ENCODE results near the gene ALDH1L2.

DNA sequence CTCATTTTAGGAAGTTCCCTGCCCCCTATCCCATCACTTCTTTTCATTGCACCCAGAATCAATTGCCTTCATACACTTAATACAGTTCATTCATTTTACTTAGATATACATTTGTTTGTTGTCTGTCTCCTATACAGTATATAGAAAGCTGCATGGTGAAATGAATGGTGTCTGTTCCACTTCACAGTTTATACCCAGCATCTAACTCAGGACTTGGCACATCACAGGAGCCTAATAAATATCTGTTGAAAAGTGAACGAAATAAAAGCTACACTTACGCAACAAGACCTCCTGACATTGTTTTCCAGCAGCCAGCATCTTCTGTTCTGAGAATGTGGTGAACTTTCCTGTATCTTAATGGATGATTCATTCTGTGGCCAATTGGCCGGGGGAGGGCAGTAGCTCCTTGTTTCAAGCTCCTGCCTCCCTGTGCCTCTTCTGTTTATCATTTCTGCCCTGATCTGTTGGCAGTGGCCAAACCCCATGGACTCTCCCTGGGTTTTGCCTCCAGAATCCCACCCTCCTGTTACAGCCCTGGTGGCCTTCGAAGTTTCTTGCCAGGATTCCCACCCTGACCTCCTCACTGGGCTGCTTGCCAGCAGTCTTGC is 38.1 kb upstream of the TXNRD1 start:
- RAMPAGE, long total RNA: no peak
- RRBS: no CpG with 5 or more reads among the region's 4 CpGs

DNA sequence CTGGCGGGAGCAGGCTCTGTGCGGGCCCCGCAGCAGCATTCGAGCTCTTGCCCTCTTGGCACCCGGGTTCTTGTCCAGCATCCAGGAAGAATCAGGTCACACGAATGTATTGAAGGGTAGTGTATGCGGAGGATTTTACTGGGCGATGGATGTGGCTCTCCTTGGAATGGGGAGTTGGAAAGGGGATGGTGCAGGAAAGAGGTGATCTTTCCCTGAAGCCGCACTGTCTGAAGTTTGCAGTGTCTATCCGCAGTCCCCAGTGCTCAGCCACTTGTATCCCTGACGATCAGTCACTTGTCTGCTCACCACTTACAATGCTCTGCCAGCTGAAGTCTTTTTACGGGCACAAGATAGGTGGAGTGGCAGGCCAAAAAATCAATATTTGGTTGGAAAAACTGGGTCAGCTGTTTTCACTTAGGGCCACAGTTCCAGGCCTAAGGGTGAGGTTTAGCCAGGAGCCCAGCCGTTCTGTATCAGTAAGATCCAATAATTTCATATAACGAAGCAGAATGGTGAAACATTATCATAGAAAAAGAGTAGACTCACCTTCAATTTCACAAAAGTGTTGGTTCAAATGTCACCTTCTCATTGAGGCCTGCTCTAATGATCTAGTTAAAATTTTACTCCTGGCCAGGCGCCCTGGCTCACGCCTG is 27.8 kb upstream of the TXNRD1 start:
- RAMPAGE, long total RNA: no peak
- RRBS: 35% methylated on average over 2 of the region's 16 CpGs

GRCh38 chr12:104318557-104319081 is 15.1 kb downstream of the EID3 start:
- RAMPAGE, long total RNA: no peak
- RRBS: no CpG with 5 or more reads among the region's 5 CpGs

DNA sequence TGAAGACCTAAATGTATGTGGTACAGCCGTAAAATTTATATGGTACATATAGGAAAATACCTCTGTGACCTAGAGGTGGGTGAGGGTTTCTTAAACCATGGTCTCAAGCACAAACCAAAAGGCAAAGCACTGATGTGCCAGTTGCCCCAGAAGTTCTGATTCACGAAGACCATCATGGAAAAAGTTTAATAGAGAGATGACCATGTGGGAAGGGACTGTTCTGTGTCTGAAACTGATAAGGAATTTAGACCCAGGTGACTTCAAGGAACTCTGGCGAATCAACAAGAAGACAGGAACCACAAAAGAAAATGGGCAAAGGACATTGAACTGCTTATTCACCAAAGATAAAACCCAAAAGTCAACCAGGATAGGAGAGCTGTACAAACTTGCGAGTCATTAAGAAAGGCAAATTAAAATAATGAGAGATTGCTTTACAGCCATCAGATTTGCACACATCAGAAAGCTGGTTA is 55.3 kb downstream of the EID3 start:
- RAMPAGE, long total RNA: no peak
- RRBS: no CpG with 5 or more reads among the region's 4 CpGs

DNA sequence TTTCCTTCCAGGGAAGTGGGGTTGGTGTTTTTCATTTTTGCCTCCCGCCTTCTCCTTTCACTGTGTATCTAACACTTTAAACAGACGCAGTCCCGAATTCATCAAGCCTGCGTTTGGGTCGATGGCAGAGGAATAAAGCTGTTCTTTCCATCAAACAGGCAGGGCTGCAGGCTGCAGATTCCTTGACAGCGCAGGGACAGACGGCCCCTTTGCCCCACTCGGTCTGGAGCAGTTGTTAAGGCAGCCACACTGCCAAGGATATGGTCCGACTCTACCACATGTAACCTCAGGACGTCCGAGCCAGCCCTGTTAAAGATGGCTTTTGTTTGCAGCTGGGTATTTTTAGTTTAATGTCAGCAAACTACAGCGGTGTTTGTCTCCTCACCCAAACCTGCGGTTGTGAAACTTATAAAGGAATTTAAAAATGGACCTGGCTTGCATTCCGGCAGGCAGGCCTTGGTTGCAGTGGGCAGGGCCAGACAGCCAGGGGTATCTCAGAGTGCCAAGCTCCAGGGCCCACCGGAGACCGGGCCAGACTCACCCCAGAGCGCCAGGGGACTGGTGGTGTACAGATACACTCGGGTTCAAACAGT is 2.1 kb downstream of the CHST11 start:
- RAMPAGE, long total RNA: no peak
- RRBS: 15% methylated on average over 5 of the region's 18 CpGs

DNA sequence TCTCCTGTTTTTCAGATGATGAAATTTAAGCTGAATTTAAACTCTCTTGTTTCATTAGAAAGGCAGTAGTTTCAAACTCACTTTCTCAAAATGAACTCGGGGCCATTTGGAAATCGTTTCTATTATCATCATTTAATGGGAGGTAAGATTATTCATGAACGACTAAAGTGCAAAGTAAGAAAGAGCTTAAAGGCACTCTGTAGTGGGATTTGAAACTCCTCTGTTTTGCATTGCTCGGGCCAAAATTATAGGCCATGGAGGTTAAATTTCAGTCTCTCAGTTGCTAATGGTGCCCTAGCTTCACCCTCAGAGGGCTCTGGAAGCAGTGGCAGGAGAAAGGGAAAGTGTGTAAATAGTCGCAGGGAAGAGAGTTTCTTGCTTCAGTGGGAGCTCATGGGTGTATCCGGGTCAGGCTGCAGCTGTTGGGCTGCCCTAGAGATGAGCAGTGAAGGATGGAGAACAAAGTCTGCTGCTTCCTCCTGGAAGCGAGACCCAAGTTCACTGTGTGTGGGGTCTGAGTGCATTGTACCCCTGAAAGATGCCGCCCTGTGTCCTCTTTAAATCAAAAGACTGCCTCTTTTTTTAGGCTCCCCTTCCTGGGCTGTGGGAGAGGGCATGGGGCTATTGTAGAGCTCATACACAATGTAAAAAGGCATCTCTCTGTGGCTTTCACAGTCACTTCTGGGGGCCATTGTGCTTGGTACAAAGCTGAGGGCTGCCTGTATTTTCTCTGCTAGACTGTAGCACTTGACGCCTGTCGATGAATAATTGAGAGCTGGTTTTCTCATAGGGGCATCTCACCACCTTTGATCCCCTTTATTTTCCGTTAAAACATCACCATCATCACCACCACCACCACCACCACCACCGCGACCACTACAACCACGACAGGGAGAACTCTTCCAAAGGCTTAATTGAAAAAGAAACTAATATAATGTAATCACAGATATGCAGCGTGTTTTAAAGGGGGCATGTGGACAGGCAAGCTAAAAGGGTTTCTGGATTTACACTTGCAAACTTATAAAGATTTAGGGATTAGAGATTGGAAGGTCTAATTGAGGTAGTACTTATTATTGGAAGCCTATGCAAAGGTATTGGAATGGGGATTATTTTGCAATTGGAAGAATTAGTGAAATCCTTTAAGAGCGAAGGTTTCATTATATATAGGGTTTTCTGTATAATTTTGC is 16.7 kb downstream of the CHST11 start:
- RAMPAGE, long total RNA: no peak
- RRBS: no CpG with 5 or more reads among the region's 16 CpGs

DNA sequence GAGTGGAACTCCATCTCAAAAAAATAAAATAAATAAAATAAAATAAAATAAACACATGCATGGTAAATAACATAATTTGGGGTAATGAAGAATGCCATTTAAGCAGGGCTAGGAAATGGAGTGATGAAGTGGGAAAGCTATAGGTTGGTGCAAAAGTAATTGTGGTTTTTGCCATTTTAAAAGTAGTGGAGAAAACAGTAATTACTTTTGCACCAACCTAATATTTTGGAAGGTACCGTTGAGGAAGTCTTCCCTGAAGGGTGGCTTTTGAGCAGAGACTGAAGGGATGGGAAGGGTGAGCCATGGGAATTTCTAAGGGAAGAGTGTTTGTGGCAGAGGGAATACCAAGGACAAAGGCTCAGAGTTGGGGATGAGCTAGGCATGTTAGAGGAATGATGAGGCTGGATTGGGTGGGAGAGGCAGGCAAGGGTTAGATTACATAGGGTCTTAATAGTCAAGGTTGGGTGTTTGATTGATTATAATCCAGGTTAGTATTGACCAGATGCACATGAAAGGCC is 103.0 kb downstream of the CHST11 start:
- RAMPAGE, long total RNA: no peak
- RRBS: no CpG with 5 or more reads among the region's 1 CpG

DNA sequence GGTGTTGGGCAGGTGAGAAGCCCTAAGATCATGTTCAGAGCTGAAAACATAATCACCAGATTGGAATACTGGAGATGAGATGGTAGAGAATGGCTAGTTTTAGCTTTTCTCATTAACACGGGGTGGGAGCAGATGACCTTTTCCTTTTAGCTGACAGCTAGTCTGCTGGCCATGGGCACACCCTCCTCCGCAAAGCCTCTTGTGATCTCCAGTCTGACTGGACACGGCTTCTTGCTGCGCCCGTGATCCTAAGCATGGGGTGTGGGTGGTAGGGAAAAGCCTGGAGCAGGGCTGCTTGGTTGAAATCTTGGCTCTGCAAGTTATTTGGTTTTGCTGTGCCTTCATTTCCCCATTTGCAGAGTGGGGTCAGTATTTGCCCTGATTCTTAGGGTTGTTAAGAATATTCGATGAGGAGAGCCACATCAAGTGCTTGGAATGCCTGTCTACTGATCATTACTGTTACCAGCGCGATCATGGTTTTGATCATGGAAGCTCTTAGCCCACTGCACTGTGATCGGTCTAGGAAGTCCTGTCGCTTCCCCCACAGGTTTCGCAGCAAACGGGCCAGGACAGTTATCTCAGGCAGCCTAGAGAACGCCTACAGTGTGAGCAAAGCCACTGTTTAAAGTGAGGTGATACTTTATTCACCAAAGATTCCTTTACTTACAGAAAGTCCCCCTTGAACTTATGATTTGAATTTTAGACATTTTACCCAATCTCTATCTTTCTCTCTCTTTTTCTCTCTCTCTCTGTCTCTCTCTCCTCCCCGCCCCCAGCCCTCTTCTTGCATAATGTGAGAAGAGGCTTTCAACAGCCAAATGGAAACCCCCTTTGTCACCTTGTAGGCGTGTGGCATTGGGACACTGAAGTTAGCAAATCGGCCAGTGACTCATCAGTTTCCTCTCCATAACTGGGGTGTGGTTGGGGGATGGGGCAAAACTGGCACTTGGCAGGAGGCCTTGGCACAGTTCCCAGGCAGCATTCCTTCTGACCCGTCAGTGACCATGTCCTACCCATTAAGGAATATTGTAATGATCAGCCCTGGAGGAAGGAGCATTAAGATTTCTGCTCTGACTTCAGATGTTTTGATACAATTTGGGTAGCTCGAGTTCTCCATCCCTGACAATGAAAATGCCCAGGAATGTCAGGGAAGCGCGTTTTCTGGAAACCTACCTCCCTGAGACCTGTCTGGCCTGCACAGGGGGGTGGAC is 214.7 kb downstream of the CHST11 start:
- RAMPAGE, long total RNA: no peak
- RRBS: no CpG with 5 or more reads among the region's 20 CpGs

DNA sequence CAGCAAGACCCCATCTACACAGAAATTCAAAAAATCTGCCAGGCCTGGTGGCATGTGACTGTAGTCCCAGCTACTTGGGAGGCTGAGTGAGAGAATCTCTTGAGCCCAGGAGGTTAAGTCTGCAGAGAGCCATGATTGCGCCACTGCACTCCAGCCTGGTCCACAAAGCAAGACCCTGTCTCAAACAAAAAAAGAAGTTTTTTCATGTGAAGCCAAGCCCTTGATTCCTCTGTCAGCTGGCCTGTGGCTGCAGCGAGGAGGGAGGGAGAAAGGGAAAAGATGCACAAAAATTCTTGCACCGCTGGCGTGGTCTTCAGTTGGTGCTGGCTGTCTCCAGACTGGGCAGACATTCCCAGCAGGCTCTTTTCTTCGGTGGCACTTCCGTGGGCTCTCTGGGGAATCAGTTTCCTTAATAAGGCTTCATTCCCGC is 248.1 kb downstream of the SLC41A2 start:
- RAMPAGE, long total RNA: no peak
- RRBS: no CpG with 5 or more reads among the region's 7 CpGs

DNA sequence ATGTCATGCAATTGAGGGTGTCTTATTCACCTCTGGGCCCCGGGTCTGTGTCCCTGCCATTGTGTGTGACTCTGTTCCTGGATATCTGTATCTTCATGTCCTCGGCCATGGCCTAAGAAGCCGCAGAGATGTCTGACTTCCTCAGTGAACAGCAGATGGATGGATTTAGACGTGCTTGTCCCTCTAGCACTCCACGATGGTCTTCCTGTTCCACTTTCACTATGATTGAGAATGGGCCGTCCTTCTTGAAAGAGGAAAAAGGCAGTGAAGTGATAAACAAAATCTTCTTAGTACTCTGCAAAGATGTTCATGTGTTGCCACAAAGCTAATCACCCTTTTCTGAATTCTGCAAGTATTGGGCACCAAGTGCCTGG is 217.4 kb downstream of the SLC41A2 start:
- RAMPAGE, long total RNA: no peak
- RRBS: no CpG with 5 or more reads among the region's 6 CpGs

DNA sequence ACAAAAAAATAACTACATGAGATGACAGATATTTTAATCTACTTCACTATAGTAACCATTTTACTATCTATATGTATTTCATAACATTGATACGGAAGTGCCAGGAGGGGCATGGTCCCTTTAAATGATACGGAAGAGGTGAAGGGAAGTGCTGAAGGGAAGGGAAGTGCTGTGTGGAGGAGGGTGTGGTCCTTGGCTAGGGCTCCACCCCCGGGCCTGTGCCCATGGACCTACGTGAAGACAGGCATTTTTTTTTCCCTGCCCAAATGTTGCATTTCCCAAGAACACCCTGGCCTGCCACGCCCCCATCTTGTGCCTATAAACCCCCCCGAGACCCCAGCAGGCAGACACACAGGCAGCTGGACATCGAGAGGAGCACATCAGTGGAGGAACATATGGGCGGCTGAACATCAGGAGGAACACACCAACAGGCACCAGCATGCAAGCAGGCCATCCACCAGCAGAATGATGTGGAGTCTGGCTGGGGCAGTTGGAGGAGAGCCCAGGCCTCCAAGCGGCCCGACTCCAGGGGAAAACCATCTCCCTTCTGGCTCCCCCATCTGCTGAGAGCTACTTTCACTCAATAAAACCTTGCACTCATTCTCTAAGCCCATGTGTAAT is 134.1 kb downstream of the SLC41A2 start:
- RAMPAGE, long total RNA: no peak
- RRBS: no CpG with 5 or more reads among the region's 10 CpGs

- RAMPAGE, long total RNA: no peak
These were observed 93.3 kb downstream of the SLC41A2 start for GRCh38 chr12:104864753-104865291.

DNA sequence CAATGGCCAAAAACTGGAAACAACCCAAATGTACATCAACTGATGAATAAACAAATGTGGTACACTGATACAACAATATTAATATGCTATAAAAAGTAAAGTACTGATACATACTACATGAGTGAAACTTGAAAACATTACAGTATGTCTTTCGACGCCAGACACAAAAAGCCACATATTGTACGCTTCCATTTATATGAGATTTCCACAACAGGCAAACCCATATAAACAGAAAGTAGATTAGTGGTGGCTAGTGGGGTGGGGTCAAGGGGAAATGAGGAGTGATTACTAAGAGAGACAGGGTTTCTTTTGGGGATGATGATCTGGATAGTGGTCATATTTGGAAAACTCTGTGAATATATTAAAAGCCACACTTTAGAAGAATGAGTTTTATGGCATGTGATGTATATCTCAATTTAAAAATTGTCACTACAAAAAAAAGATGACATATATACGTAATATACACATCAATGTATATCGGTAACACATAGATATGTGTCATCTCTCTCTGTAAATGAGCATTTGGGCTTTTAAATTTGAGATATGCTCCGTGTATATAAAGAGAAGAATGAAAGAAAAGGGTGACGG is 887 bp downstream of the SLC41A2 start:
- RAMPAGE, long total RNA: no peak
- RRBS: no CpG with 5 or more reads among the region's 7 CpGs

GRCh38 chr12:105031158-105031531 is 45.0 kb downstream of the NOPCHAP1 start:
- RAMPAGE, long total RNA: no peak
- RRBS: no CpG with 5 or more reads among the region's 1 CpG

DNA sequence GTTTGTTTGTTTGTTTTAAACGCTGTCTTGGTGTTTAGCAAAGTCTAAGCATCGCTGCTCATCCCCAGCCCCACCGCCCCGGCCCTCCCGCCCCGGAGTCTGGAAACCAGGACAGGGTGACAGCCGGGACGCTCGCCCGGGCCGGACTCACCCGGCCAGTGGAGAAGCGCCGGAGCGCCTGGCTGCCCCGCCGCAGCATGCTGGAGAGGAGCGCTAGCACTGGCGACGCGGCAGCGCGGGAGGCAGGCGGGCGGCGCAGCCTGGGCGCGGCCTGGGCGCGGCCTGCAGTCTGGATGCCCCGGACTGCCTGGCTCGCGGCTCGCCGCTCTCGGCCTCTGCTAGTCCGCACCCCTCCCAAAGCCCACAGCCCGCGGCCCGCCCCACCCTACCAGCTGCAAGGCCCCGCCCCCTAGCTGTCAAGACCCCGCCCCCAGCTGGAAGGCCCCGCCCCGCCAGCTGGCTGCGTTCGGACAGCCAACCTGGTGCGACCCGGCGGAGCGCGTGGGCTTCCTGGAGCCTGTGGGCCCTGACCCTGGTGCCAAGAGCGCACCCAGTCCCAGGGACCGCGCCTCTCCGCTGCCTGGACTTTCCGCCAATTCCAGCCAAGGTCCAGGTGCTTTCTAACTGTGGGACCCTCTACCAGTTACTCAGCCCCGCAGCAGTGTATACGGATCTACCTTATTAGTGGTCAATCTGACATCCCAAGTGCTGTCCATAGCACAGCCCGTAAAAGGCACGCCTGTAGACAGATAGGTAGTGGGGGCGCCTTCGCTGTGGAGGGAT is at the start of gene ALDH1L2:
Gene ALDH1L2 (minus strand): TSS at position 221 of the 783 bp plus-strand sequence.
- RAMPAGE, long total RNA: no peak
- RRBS: no CpG with 5 or more reads among the region's 62 CpGs

DNA sequence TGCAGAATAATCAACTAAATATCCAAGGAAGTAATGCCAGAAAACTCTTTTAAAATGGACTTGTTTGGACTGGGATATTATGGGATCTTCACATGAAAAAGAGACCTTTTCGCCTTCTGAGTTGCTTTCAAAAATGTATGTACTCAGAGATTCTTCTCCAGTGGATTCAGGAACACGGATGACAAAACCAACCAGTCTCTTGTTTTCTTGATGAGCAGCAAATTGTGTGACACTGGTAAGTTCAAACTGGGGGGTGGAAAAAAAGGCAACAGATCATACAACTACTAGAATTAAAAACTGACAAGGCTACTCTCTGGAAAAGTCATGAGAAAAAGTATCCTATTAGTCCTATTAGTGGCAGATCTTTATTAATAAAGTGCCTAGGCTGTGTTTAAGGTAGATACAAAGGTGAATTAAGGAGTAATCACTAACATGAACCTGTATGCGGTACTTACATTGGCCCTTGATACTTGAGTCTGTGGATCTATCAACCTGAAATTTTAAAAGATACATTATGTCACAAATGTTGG is 59.1 kb downstream of the APPL2 start:
- RAMPAGE, long total RNA: no peak
- RRBS: no CpG with 5 or more reads among the region's 3 CpGs

GRCh38 chr12:105183513-105184333 is 52.3 kb downstream of the APPL2 start:
- RAMPAGE, long total RNA: no peak
- RRBS: no CpG with 5 or more reads among the region's 9 CpGs

DNA sequence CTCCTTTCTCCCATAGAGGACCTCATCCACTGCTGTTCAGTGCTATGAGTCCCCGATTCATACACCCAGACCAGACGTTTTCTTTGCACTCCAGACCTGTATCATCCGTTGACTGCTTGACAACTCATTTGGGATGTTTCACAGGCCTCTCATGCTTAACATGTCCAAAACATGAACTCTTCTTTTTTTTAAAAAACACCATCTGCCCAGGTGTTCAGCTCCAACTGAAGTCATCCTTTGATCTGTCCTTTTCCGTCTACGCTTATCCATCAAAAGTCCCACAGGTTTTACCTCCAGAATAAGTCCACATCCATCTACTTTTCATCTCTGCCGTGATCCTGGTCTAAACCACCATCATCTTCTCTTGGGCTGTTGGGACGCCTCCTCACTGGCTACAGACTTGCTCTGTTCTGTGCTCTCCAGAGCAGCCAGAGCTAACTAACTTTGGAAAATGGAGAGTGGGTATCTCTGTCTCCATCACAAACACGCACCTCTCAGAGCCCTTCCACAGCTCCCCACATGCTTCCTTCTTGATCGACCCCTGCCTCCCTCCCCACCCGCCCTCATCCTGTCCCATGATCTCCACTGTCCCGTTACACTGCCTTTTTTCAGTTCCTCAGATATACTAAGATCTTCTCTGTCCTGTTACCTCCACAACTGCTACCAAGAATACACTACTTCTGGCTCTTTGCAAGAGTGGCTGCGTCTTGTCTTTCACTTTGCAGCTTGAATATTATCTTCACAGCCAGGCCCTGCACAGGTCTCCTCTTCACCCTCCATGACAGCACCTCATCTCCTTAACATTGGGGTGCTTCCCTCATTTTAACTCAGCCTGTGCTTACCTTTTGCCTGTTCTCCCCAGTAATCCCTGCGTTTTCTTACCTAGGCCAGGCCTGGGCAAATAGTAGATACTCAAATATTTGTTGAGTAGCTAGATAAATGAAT is 43.8 kb downstream of the APPL2 start:
- RAMPAGE, long total RNA: no peak
- RRBS: no CpG with 5 or more reads among the region's 13 CpGs

DNA sequence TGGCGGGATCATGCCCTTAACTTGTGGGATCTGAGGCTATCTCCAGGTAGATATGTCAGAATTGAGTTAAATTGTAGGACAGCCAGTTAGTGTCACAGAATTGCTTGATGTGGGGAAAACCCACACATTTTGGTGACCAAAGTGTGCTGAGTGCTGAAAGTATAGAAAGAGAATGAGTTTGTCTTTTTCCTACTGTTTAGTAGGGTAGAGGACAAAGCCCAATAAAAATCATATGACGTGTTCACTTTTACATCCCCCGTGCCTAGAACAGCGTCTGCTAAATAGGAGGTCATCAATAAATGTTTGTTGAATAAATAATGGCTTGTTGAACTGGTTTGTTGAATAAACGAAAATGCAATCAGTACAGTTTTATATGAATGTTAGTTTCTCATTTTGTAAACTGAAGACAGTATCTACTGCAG is 20.7 kb downstream of the APPL2 start:
- RAMPAGE, long total RNA: no peak
- RRBS: no CpG with 5 or more reads among the region's 5 CpGs

DNA sequence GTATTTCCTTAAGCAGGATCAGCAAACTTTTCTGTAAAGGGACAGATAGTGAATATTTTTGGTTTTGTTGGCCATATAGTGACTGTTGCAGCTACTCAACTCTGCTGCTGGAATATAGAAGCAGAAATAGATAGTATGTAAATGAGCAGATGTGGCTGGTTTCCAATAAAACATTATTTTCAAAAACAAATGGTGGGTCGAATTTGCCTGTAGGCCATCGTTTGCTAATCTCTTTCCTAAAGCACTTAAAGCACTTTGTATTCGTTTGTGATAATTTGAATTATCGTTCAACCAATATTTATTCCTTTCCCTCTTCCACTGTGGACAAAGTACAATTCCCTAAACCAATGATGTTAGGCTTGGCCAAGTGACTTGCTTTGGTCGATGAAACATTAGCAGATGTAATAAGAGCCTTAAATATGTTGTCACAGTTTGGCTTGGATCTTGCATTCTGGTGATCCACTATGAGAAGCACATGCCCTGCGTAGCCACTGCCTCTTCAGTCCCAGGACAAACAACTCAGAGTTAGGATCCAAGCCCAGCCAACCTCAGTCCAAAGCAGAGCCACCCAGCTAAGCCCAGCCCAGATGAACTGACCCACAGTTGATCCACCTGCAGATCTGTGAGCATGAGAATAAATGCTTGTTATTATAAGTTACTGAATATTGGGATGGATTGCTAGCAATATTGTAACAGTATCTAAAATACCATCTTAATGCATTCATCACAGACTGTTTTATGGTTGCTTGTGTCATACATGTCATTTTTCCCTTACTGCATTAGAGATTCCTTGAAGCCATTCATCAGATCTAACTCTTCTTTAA is 8.4 kb upstream of the C12orf75 start:
- RAMPAGE, long total RNA: no peak
- RRBS: no CpG with 5 or more reads among the region's 6 CpGs

Data from epithelial cell of proximal tubule (primary cell).